ENCODE data around the genes EIF2S3B, TAS2R7, ETV6 and BORCS5.

GRCh38 chr12:10392787-10393006 is 2.9 kb upstream of the KLRK1 start:
- PRO-cap, result unidirectional peak, minus-strand start at chr12:10392866

- PRO-cap, result no peak
Measured at GRCh38 chr12:10394309-10395174, 4.7 kb upstream of the KLRK1 start.

DNA sequence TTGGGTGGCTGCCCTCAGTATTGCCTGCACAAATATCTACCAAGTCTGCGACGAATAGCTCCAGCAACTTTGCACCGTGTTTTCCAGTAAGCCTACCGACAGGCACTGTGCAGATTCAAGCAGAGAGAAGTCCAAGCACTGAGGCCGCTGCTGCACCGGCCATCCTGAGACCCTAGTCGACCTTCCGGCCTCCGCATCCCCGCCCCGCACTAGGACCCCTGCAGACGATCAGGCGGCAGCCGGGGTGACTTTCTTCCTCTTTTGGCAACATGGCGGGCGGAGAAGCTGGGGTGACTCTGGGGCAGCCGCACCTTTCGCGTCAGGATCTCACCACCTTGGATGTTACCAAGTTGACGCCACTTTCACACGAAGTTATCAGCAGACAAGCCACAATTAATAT is at the start of gene EIF2S3B:
Gene EIF2S3B (plus strand): TSS at position 257 of the 400 bp plus-strand sequence.
- PRO-cap, result no peak

DNA sequence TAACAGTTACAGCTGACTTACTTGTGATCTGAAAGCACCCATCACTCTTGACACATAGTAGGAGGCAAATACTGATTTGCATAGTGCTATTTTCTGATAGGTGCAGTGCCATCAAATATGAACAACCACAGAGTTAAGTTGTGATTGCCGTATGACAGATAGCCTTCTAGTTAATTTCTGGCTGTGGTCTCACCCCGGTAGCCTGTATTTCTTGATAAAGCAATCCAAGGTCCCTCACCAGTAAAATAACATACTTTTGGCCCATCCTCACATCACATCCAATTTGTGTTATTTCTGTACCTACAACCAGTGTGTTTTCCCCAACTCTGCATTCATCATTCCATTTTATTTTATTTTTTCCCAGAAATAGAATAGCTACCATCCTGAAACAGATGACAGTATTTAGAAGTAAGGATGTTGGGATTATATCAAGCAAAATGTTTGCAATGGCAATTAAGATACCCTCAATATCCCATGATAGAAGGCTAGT is 23.4 kb upstream of the STYK1 start:
- PRO-cap, result no peak

DNA sequence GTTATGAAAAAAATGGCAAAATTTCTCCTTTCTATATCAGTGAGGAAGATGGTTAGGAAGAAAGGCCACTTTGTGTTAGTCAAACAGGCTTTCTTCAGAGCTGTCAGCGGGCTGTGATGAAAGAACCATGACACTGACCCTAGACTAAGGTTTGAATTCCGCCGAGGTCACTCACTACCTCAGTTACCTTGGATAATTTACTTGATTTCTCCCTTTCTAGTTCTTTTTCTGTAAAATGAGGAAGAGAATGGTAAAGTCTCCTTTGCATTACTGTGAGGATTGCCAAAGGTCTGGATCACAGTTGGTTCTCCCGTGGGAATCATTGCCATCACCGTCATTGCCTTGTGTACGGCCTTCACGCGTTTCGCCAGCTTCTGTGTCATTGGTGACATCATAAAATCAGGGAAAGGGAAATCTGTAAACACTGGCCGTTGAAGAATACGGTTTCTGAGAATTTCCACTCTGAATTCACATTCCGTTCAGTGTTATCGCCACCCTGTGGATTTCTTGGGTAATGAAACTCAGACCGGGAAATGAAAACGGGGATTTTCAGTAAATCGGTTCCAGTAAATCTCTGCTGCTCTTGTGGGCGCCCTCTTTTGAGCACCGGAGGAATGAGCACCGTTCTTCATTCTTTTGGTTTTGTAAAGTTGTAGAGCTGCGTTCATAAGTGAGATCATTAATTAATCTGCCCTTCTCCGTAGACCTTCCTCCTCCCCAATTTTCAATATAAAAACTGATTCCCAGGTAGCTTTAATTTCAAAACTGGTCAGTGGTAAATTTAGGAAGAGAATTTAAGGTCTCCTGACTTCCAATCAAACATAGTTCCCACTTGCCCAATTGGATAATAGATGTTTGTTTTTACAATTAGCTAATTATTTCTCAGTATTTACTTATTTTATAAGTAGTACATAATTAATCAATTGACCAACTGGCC is 26.9 kb upstream of the YBX3 start:
- PRO-cap, result no peak

DNA sequence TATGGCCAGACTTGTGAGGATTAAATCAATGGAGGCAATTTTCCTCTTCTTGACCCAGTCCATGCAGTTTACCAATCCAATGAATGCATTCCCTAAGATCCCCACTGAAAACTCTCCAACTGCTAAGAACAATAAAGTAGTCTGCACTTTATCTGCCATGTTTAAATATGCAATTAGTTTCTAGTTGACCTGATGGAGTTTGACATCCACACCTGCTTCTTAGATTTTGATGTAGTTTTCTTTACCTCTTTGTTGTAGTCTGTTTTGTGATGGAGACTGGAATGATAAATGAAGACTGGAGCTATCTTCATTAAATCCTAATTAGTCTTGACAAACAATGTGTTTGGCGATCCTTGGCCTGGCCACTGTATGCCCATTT is at the start of gene TAS2R7:
Gene TAS2R7 (minus strand): TSS at position 216 of the 379 bp plus-strand sequence.
- PRO-cap, result no peak

- PRO-cap, result no peak
Measured at GRCh38 chr12:11297484-11297952, 12.7 kb downstream of the PRB4 start.

GRCh38 chr12:11555647-11556716 is 93.5 kb upstream of the ETV6 start:
- PRO-cap, result bidirectional peak, plus-strand start at chr12:11556429, minus-strand start at chr12:11556300

DNA sequence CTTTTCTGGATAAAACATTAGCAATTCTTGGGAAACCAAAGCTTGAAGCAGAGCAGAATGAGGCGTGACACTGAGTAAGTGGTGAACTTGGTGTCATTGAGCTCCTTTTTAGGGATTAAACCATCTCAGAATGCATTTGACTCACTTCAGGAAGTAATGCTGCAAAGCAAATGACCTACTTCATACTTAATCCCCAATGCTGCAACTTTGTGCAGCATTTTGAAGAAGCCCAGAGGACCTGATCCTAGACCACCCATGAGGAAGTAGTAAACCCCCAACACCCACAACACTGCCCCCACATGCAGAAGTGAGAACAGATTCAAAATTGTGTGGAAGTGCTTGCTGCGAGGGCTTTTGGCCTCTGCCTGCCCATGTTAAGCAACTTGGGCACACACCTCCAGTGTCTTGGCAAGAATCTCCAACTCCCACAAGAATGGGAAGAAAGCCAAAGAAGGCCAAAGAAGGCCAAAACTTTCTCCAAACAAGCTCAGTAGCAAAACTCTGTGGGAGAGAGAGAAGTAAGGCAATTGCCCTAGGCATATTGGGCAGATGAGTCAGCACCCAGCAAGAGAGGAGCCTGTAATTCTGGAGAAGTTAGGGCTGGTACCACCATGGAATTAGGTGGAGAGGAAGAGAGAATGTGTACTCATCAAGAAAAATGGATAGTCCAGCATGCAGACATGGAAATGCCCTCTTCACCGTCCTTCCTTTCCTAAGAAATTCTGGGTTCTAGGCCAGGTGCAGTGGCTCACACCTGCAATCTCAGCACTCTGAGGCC is 69.2 kb upstream of the ETV6 start:
- PRO-cap, result no peak

- PRO-cap, result bidirectional peak, plus-strand start at chr12:11650192, minus-strand start at chr12:11650133; bidirectional peak, plus-strand start at chr12:11650220, minus-strand start at chr12:11650279
Measured at GRCh38 chr12:11649489-11650361, at the start of gene ETV6. Gene ETV6, plus strand, starts transcription at chr12:11649674.

- PRO-cap, result no peak
Measured at GRCh38 chr12:11657176-11658041, 7.9 kb downstream of the ETV6 start.

DNA sequence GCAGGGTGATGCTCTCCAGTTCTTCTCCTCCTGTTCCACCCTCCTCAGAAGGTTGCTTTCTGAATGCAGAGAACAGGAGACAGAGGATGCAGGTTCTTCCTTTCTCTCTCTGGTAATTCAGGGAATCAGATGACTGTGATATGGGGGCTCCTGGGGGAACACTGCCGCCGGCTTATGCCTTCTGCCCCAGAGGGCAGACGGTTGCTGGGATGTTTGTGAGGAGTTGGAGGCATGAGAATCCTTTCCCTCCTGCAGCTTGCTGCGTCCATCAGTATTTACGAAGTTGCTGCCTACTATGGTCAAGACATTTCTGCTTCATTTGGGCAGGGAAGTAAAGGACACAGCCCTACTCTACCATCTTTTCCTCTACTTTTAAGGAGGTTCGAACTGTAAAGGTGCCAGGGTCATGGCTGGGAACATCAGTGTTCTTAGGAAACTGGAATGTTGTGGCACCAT is 104.1 kb downstream of the ETV6 start:
- PRO-cap, result no peak

DNA sequence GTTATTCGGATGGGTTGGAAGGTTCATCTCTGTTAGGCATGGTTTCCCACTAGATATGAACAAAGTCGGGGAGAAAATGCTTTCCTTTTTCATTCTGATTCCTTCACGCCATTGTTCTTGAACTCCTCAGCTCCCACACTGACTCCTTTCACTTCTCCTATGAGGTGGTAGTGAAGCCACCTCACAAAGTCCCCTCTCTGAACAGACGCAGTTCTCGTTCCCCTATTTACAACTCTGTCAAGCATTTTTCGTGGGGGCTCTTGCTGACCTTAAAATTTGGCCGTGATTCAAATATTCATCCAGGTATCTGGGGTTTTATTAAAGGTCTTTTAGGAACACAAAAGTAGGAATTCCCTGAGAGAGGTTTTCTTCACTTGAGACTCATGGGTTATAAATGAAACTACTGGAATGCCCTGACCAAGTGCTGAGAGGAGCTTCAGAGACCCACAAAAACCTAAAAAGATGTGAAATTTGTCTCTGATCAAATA is 113.6 kb downstream of the ETV6 start:
- PRO-cap, result bidirectional peak, plus-strand start at position 136 of the sequence, minus-strand start at position 161 of the sequence

- PRO-cap, result bidirectional peak, plus-strand start at chr12:11765917, minus-strand start at chr12:11765861
Measured at GRCh38 chr12:11765674-11766270, 116.3 kb downstream of the ETV6 start.

GRCh38 chr12:11770136-11770713 is 120.8 kb downstream of the ETV6 start:
- PRO-cap, result no peak

- PRO-cap, result no peak
Measured at GRCh38 chr12:11812245-11813485, 163.2 kb downstream of the ETV6 start.

DNA sequence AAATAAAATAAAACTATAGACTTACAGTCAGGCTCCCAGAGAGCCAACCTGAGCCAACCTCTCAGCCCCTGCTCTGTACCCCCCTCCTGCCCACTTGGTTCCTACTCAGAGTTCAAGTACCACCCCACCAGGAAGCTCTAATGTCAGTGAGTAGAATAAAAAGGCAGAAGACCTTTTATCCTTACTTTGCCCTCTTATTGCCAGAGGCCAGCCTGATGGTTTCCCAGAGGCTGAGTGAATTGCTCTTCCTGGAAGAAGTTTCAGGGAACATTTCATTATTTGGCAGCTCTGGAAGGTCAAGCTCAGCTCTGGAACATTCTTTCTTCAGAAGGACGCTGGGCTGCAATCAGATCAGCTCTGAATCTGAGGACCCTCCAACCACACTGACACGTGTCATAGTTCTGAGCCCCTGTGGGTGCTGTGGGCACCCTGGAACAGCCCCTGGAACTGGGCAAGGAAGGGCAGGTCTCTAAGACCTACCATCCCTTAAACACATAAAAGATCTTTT is 188.9 kb downstream of the ETV6 start:
- PRO-cap, result no peak

- PRO-cap, result no peak
Measured at GRCh38 chr12:12032416-12033611, 37.9 kb upstream of the BCL2L14 start.

GRCh38 chr12:12267459-12267872 is 622 bp upstream of the LRP6 start:
- PRO-cap, result no peak

- PRO-cap, result bidirectional peak, plus-strand start at chr12:12357165, minus-strand start at chr12:12356943; bidirectional peak, plus-strand start at chr12:12357349, minus-strand start at chr12:12357246; bidirectional peak, plus-strand start at chr12:12357576, minus-strand start at chr12:12357498; bidirectional peak, plus-strand start at chr12:12357669, minus-strand start at chr12:12357703
Measured at GRCh38 chr12:12356686-12357865, at the start of gene BORCS5. Gene BORCS5, plus strand, starts transcription at chr12:12357078.